Fibroblast of villous mesenchyme (primary cell): ENCODE results near the gene SP2.

- CAGE, long polyA plus RNA, result no peak
Observed at GRCh38 chr17:46579817-46580135, 285 bp upstream of the ARL17A start.

DNA sequence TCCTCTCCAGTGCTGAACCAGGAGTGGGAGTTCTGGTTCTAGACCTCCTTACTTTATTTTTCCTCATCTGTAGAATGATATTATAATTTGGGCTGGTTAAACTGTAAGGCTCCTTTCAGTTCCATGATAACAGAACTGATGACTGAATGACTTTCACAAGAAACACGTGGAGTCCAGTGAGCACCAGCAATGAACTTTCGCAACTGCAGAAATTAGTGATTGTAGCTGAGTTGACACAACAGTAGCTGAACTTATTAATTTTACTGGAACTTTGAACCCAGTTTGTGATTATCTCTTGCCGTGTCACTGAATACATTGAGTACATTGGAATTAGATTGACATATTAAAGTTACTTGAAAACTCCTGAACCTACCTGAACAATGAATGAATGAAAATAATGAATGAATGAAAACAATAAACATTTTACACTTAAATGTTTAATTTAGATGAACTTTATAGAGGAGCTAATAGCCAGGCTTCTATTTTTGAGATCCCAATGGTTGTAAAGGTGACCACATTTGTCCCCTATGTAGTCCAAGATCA is 2.6 kb downstream of the GOSR2 start:
- CAGE, long polyA plus RNA, result no peak

- CAGE, long polyA plus RNA, result no peak
Observed at GRCh38 chr17:47001256-47001517, 22.1 kb upstream of the RPRML start.

DNA sequence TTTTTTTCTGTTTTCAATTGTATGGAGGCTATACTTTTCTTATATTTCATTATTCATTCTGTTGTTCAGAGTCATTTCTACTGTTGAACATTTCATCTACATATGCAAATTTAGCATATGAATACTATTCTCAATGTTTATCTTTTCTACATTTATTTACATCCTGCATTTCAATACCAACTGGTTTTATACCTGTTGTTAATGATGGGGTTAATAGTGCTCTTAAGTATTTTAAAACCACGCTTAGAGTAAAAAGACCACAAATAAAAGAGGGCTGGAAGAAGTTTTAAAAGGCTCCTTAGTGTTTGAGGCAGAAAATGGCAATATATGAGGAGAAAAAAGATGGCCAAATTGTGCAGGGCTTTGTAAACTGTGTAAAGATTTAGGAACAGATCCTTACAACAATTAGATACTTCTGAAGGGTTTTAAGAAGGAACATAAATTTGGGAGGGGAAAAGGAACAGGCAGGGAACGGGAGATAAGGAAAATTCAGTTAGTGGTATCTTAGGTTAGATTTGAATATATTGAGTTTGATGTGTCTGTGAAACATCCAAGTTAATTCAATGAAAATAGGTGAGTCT is 12.8 kb downstream of the CDC27 start:
- CAGE, long polyA plus RNA, result no peak

DNA sequence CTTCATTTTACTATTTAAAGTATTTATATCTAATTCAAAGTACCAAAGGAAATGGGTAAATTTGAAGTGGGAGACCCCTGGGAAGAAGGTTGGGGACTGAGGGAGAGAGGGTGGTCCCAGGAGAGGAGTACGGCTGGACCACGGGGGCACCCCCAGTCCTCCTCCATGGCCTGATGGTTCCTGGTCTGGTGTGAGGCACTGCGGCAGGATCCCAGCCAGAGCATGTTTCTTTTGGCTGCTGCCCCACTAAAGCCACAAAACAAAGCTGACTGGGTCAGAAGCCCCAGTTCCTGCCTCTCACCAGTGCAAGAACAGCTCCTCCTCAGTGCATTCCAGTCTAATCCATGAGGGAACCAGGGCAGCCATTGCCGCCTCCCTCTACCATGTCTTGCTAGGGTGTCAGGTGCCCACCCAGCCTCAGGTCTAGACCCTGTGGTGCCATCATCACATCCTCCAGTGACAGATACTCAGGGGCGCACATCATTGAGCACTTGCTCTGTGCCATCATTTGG is 29.5 kb upstream of the EFCAB13 start:
- CAGE, long polyA plus RNA, result no peak

GRCh38 chr17:47305682-47305955 is 18.1 kb upstream of the EFCAB13 start:
- CAGE, long polyA plus RNA, result no peak

- CAGE, long polyA plus RNA, result no peak
Observed at GRCh38 chr17:47431265-47431906, 99.5 kb upstream of the NPEPPS start.

GRCh38 chr17:47621619-47622695 is 27.8 kb upstream of the KPNB1 start:
- CAGE, long polyA plus RNA, result start-site peak on the minus strand at chr17:47622171-47622204, 11 and 19 reads in 2 replicates

DNA sequence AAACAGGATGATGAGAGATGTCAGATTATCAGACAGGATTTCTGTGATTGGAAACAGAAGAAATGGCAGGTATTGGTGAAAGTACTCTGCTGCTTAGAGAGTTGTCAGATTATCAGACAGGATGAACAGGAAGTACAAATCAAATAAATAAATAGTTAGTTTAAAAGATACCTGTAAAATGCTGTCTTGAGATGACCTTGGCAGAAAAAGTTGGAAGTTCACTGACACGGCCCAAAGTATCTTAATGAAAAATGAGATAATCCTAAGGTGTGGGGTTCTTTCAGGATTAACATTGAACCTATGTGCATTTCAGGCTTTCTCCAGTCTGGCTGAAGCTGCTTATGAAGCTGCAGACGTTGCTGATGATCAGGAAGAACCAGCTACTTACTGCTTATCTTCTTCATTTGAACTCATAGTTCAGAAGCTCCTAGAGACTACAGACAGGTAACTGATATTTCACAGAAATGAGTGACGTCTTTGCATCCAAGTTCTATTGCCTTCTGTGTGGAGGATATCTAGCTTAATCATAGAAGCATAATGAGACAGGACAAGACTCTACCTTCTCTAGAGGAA is 20.8 kb downstream of the KPNB1 start:
- CAGE, long polyA plus RNA, result no peak

DNA sequence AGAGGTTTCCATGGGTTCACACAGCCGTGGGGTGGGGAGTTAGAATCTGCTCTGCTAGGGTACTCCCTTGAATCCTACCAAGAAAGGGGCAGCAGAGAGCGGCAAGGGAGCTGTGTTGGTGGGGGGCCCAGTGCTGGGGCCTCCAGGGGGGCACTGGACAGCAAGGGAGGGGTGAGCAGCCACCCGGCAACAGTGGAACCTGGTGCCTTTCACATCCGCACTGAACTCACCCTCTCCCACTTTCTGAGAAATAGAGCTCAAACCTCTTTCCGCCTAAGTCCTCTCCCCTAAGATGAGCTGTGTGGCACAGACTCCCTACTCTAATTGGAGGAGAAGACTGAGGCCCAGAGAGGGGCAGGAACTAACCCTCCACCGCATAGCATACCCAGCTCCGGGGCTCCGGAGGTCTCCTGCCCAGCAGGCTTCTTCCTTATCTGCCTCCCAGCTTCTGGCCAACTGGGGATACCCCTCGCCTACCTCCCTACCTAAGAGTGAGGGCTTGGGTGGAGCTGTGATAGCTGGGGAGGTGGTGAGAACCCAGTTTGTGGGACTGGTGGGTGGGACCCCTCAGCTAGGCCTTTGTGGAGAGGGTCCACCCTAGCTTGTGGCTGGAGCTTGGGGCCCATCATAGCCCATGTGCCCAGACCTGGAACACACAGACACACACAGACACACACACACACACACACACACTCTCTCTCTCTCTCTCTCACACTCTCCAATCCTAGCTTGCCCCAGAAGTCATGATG is 6.9 kb downstream of the TBKBP1 start:
- CAGE, long polyA plus RNA, result no peak

DNA sequence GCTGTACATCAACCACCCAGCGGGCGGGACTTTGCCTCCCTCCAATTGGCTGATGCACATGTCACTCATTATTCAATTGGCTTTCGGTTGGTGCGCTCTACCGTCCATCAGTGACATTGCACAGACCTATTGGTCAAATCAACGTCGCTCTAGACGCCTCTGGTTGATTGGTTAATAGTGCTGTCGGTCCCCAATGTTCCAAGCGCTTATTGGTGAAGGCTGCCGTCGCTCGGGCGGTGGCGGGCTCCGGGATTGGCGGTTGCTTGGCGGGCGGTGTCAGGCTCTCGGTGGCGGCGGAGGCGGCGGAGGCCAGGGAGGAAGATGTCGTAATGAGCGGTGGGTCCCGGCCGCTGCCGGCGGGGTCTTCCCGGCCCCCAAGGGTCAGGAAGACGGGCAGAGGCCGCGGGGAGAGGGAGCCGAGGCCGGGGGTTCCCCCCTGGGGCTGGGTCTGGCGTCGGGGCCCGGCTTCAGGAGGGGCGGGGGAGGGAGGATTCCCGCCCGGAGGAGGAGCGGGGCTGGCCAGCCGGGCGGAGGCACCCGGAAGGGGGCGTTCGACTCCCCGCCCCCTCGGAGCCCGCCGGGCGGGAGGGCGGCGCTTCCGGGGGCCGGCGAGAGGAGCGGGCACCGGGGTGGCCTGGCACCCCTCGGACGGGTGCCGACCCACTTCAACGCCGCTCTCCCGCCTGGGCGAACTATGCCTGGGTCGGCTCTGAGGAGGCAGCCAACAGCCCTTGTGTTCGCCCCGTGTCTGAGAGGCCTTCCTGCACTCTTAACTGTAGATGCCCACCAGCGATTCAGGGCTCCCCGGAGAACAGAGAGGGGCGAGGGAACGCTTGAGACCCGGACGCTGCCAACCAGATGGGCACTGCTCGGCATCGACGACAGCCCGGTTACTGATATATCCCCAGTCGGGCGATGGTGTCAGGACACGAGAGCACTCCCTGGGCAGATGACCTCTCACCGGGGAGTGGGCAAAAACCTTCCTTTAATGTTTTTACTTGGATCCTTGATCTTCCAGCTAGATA is at the start of gene SP2:
Gene SP2, plus strand, starts transcription at position 279 of the 1,025 bp plus-strand sequence.
- CAGE, long polyA plus RNA, result start-site peak on the plus strand centred at position 292 of the sequence, 52 bp wide, 64 and 83 reads in 2 replicates

GRCh38 chr17:47915938-47917146 is 20.3 kb downstream of the SP2 start:
- CAGE, long polyA plus RNA, result no peak

- CAGE, long polyA plus RNA, result no peak
Observed at GRCh38 chr17:47935864-47936356, 5.5 kb upstream of the PNPO start.

DNA sequence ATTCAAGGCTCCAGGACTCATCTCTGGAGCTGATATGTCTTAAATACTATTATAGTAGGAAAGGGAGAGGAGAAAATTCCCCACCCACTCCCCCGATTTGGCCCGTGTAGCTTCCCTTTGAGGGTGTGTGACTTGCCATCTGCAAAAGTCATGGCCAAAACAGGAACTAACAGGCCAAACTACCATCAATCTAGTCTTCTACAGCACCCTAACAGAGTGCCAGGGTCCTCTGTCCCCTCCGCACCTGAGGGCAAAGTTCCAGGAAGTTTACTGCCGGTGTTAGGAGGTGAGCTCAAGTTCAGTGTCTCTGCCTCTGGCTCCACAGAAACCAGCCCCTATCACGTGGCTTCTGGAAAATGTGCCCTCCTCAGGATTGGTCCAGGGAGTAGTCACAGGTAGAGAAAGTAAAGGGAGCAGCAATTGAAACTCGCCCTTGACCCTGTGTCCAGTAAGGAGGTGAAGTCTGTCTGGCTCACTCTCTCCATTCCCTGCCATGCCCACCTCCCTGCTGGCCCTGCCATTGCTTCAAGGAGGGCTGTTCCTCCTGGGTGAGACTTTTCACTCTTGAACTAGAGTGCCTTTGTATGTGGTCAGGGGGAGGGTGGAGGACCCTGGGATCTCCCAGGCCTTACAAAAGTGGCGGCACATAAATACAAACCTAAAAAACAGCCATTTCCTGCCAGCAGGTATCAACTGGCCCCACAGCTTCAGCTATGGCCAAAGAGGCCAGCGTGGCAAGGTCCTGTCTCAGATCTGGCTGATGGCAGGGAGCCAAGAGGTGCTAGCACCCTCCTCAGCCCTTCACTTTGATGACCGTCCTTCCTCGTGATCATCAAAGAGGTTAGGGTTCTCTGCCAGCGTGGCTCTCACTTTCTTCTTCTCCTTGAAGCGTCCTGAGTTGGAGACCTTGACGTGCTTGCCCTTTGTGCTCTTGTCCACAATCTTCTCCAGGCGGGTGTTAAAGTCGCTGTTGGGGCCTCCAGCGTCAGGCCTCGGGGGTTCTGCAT is 5.3 kb downstream of the PRR15L start:
- CAGE, long polyA plus RNA, result no peak

- CAGE, long polyA plus RNA, result no peak
Observed at GRCh38 chr17:48023188-48023667, 14.4 kb downstream of the COPZ2 start.

- CAGE, long polyA plus RNA, result no peak
Observed at GRCh38 chr17:48023668-48024893, 13.5 kb downstream of the COPZ2 start.

GRCh38 chr17:48026330-48026908 is 11.2 kb downstream of the COPZ2 start:
- CAGE, long polyA plus RNA, result no peak

GRCh38 chr17:48112979-48113658 is 5.6 kb downstream of the SNX11 start:
- CAGE, long polyA plus RNA, result no peak

DNA sequence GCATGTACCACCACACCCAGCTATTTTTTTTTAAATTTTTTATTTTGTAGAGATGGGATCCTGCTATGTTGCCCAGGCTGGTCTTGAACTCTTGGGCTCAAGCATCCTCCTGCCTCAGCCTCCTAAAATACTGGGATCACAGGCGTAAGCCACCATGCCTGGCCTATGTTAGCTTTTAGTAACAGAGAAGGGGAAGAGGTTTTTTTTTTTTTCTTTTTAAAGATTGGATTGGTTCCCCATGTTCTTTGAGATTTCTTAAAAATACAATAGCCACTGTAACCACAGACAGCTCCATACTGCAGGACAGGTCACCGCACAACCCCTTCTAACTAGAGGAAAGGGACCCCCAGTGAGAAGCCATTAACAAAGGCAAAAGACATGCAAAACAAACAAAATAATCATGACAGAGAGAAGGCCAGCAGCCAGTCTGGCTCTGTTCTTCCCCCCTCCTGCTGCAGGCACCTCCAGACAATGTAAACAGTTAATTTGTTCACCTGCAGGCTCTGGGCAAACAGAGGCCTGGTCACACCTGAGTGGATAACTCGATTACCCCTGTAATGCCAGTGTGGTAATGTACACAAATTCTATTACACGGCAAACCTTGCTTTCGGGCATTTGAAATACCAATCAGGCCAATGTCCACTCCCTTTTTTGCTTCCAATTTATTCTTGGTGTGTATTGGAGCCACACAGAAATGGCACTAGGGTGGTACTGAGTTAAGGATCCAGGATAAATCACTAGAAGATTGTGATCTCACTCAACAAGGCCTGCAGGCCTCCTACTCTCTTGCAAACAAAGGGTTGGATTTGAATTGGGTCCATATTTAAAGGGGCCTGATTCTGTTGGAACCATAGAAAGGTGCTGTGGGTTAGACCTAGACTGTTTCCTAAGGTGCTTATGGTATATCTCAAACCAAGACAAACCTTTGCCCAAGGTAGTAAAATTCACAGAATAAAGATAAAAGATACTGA is 53.0 kb downstream of the SNX11 start:
- CAGE, long polyA plus RNA, result no peak

- CAGE, long polyA plus RNA, result no peak
Observed at GRCh38 chr17:48244005-48244932, 136.7 kb downstream of the SNX11 start.